Foreskin fibroblast (primary cell): ENCODE results near the genes KLF15 and SEC61A1.

- RRBS = no CpG with 5 or more reads among the region's 6 CpGs
These were observed 4.1 kb downstream of the KLF15 start for GRCh38 chr3:126353125-126353572.

DNA sequence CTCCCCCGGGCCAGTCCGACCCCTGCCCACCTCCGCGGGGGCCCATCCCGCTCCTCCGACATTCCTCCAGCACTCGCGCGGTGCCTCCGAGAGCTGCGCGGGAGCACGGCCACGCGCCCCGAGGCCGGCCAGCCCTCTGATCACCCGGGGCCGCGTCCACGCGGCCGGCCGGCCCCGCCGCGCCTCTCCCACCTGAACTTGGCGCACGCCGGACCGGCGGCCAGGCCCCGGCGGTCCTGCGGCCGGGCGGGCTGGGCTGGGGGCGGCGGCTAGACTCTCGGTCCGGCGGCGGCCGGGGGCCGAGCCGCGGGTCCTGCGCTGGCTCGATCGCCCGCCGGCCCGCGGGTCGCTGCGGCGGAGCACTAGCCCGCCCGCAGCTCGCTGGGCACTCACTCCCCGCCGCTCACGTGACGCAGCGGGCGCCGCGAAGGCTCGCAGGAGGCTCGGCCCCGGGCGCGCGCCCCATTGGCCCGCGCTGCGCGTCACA lies at the start of gene KLF15:
KLF15 (minus strand) TSS at position 364 of the 487 bp plus-strand sequence.
- RRBS = under 1% methylated on average over 42 of the region's 78 CpGs

DNA sequence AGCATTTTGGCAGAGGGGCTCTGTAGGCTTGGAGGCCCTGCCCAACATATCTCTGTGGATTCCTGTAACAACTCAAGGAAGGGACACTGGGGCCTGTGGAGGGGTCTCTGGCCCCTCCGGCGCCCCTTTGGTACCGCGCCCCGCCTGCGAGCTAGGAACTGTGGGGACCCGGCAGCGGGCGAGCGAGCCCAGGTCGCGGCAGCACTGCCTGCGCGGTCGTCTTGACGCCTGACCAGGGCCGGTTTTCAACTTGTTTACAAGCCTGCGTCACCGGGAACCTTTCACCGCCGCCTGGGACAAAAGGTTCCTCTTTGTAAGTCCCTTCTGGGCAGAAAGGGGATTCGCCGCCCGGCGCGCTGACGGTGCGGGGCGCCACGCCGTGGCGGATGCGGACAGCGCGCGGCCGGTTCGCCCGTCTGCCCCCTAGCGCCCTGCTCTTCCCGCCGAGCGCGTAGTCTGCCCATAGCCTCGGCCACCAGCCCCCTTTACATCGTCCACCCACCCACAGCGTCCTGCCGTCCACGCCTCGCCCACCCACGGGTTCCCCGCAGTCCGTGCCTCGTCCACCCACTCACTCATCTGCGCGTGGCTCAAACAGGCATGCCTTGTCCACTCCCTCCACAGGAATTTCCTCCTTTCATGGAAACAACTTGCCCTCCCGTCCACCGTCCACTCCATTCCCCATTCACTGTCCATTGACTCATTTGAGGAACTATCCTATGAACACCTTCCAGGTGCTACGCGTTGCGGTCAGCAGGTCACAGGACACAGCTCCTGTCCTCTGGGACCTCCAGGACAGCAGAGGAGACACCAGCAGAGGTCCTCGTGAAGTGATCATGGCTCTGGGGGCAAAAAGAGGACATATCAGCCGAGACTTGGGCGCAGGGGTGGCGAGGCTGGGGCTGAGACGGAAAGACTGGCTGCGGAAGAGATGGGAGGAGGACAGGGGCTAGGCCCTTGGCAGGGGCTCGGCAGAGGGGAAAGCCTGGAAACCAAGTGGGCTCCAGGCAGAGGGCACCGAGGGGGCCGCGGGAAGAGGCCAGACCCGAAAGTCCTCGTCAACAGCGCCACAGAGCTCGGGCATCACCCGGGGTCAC lies 5.3 kb upstream of the CFAP100 start:
- RRBS = 2% methylated on average over 36 of the region's 76 CpGs

- RRBS = no CpG with 5 or more reads among the region's 4 CpGs
These were observed 38.2 kb downstream of the CFAP100 start for GRCh38 chr3:126433054-126433253.

GRCh38 chr3:126530081-126530976 lies 6.4 kb downstream of the CHST13 start:
- RRBS = no CpG with 5 or more reads among the region's 17 CpGs

DNA sequence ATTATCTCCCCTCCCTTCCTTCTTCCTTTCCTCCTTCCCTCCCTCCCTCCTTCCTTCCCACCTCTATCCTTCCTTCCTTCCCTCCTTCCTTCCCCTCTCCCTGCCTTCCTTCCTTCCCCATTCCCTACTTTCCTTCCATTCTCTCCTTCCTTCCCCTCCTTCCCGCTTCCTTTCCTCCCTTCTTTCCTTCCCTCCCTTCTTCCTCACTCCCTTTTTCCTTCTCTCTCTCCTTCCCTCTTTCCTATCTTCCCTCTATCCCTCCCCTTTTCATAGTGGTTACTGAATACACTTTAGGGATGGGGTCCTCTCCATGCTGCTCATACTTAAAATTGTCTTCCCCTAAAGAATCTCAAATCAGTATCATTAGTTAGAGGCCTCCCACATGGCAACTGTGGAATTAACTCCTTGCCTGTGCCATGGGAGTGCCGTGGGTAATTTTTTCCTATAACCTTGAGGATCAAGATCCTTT lies 40.5 kb upstream of the C3orf22 start:
- RRBS = no CpG with 5 or more reads among the region's 2 CpGs

DNA sequence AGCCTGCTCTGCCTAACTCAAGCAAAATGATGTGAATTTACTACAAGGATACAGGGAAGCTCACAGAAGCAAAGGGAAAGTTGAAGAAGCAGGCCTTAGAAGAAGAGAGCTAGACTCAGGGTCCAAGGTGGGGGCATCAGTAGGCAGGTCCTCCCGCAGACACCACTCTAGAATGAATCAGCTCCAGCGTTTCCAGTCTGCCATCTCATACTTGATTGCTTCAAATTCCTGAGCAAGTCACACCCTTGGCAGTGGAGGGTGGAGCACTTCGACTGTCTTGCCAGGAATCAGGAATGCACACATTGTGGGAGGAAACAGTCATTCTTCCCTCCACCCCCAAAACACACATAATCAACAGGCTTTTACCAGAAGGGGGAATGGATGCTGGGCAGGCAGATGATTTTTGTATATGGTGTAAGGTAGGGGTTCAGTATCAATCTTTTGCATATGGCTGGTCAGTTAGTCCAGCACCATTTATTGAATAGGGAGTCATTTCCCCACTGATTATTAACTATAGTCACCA lies 78.5 kb downstream of the CHCHD6 start:
- RRBS = no CpG with 5 or more reads among the region's 3 CpGs

DNA sequence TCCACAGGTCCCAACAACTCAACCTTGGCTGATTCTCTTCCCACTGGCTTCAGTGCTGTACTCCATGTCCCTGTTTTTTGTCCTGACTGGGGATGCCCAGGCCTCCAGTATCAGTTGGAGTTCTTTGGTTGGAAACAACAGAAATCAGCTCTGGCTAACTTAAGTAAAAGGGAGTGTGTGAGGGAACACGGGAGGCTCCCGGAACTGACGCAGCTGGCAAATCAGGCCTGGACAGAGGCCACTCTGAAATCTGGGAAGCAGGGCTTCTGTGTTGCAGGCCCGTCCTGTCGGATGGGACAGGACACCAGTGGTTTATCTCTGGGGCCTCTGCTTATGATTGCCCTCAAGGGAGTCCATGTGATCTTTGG lies 124.2 kb downstream of the CHCHD6 start:
- RRBS = no CpG with 5 or more reads among the region's 5 CpGs

DNA sequence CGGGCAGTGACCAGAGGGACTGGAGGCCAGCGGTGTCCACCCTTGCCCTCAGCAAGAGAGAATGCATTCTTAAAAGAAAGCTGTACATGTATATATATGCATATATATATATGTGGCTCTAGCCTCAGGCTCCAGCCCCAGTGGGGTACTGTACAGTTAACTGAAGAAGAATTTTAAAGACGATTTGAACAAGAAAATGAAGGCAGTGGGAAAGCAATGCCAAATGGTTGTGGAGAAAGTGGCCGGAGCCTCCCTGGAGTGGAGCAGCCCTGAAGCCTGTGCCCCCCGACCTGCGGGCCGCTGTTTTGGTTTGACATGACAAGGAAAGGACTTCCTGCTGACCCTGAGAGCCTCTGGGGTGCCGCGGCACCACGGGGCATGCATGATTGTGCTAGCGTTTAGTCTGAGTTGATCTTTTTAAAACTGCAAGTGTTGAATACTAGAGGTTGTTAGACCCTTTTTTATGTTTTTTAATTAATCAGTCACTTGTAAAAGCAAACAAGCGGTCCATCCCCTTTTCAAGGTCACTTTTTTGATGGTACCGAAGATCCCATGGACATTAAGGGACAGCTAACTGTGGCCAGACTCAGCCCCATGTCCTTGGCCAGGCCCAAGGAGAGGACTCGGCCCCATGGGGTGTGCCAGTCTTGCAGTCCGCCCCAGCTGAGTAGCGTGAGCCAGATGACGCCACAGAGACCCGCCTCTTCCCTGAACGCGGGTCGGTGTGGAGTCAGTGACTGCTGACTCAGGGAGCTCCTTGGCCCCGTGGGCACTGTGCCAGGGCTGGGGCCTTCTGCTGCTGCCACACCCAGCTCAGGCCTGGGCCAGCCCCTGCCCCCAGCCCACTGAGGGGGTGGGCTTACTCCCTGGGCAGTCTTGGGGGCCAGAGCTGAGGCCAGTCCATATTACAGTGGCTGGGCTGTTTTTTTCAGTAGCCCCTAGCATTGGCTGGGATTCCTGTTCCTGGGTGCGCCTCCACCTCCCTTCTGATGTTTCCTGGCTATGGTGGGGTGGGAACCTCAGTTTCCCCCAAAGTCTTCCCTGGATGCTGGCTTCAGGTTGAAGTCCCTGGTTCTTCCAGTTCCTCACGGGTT lies 52.6 kb downstream of the PLXNA1 start:
- RRBS = no CpG with 5 or more reads among the region's 24 CpGs

DNA sequence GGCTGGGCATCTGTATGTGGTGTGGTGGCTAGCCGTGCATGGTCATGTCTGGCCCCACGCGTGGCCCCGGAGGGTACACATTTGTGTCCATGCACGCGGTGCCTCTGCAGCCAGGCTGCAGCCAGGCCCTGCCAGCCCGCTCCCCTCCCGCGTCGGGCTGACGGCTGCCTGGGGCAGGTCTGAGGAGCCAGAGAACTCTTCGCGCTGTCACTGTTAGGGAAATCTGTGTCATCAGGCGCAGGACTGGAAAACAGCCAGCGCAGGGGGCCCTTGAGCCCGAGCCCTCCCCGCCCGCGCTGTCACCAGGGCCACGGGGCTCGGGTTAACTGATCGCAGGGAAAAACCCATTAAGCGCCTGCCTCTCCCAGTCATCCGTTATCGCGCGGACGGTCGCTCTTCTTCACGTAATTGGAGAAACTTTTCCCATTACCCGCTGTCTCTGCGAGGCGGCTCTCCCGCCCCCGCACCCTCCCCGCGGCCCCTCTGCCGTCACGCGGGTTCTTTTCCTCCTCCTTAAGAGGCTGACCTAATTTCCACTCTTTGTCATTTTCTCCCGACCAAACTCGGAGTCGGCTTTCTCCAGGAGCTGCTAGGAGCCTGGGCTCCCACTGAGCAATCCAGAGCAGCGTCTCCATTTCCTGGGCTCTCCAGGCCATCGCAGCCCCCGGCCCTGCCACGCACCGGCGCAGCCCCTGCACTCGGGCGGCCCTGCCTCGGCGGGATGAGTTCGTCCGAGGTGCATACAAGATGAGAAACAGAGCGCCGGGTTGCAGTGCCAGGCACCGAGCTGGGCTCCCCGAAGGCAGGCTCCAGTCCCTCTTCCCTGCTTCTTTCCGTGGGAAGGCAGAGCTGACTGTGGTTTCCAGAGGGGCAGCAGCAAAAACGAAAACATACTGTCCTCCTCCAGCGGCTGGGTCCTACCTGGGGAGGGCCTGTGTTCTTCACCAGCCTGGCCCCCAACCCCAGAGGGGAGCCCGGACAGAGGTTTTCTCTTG lies 57.4 kb upstream of the PRR23E start:
- RRBS = 7% methylated on average over 12 of the region's 63 CpGs

DNA sequence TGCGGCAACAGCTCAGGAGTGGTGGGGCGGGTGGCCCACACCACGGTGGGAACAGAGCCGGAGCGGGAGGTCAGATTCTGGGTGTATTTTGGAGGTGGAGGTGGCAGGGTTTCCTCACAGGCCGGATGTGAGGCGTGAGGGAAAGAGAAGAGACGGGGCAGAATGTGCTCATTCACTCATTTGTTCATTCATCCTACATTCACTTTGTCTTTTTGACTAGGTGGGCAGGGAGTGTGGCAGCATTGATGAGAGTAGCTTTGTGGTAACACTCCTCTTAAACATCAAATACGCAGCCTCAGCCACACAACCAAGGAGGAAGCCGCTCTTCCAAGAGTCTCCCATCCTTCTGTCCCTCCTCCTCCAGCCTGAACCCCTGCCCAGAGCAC lies 46.8 kb downstream of the TPRA1 start:
- RRBS = 97% methylated on average over 2 of the region's 10 CpGs

- RRBS = 28% methylated on average over 6 of the region's 13 CpGs
These were observed 1.1 kb downstream of the MCM2 start for GRCh38 chr3:127599228-127599797.

DNA sequence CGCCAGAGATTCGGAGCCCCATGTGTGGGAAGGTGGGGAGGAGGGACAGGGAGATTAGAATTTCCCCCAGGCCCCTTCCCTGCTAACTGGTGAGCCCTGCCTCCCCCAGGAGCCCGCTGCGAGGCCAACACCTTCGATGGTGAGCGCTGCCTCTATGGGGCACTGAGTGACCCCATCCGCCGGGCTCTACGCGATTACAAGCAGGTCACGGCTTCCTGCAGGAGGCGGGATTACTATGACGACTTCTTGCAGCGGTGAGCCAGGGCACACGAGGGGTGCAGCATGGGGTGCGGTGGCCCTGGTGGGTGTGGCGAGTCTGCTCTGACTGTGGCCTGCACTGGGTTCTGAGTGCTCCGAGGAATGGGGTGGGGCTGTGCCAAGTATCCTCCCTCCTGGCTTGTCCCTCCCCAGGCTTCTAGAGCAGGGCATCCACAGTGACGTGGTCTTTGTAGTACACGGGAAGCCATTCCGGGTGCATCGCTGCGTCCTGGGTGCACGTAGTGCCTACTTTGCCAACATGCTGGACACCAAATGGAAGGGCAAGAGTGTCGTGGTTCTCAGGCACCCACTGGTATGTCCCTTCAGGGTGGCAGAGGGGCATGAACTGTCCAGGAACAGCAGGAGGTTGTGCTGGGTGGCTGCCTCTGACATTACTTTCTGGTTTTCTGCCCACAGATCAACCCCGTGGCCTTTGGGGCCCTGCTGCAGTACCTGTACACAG lies 3.3 kb downstream of the ABTB1 start:
- RRBS = no CpG with 5 or more reads among the region's 26 CpGs

- RRBS = no CpG with 5 or more reads among the region's 15 CpGs
These were observed 24.4 kb downstream of the ABTB1 start for GRCh38 chr3:127696858-127697867.

GRCh38 chr3:127808768-127809226 lies 13.5 kb downstream of the MGLL start:
- RRBS = no CpG with 5 or more reads among the region's 1 CpG

DNA sequence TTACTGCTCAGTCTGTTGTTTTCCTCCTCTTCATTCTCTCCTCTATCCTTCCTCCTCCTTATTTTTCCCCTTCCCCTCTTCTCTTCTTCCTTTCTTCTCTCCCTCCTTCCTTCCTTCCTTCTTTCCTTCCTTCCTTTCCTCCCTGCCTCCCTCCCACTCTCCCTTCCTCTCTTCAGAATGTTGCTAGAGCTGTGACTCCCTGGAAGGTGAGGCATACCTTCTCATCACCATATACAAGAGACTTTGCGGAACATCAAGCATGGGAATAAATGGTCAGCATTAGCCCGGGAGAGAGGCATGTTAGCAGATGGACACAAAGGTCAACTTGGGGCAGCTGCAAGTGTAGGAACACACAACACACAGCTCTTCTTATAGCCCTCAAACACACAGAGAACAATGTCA lies 8.4 kb downstream of the MGLL start:
- RRBS = no CpG with 5 or more reads among the region's 2 CpGs

DNA sequence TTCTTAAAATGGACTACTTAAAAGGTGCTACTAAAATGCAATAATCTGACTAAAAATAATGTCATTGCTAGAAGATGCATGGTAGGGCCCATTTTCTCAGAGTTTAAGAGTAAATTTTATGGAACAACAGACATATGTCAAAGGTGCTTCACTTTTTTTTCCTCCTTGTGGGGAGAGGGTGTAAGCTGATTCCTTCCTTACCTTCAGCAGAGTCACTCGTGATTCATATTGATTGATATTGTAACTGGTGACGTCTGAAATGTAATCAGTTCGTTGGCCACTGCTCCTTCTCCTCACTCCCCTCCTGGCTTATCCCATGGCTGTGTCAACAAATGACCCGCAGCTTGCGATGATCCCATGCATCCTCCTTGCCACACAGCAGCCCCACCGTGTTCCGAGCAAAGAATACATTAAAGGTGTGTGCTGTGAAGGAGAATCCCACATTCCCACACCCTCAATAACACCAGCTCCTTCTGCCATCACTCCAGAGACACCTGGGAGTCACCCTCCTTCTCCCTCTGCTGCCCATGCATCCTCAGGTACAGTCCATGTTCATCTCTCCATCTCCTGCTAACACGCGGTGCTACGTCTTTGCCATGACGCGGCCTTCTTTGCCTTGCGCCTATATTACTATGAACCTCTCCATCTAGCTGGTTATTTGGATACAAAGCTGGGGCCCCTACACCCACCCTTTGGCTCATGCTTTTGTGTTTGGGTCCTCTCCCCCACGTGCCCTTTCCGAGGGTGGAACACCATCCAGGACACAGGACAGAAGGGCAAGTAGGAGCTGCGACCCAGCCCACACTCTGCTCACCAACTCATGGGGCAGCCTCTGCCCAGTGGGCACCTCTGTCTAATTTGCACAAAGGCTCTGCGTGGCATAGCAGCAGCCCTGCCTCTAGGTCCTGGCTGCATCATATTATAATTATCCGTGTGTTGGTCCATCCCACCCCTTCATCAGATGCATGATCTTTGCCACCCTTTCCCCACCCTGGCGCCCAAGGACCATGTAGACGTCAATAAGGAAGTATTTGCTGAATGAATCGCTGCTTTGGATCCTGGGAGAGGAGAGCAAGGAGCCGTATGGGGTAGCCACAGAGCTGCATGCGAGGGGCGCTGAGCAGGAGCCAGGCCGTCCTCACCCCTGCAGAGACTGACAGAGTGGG lies 7.0 kb downstream of the MGLL start:
- RRBS = no CpG with 5 or more reads among the region's 25 CpGs

DNA sequence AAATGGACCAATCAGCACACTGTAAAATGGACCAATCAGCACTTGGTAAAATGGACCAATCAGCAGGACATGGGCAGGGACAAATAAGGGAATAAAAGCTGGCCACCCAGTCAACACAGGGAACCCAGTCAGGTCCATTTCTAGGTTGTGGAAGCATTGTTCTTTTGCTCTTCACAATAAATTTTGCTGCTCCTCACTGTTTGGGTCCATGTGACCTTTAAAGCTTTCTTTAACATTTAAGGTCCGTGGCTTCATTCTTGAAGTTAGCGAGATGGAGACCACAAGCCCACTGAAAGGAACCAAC lies 975 bp upstream of the KBTBD12 start:
- RRBS = no CpG with 5 or more reads among the region's 2 CpGs

- RRBS = 2% methylated on average over 57 of the region's 97 CpGs
These were observed at the start of gene SEC61A1 for GRCh38 chr3:128052087-128052802. Gene SEC61A1 (plus strand): TSS chr3:128052437.